Paraaortic lymph node (tissue), 1 donor: ENCODE data around the genes RNF135 and UTP6.

- PRO-cap: no peak
Observed at GRCh38 chr17:30415037-30415722, 36.5 kb downstream of the CPD start.

DNA sequence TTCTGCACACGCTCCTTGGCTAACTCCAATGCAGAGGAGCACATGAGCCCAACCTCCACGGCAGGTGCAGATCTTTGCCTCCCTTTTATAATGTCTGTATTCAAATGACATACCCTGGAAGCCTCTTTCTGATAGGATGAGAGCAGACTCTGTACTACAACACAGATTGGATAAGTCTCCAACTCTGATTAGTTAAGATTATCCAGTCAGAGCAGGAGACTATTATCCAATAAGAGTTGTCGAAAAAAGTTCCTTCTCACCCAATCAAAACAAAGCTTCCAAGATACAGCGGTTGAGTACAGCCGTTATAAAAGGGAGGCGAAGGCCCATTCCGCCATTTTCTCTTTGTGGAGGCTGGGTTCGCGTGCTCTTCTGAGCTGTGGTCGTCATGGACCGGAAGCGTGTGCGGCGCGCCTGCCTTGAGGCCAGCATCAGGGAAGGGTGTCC is 98.9 kb downstream of the GOSR1 start:
- PRO-cap: no peak

- PRO-cap: no peak
Observed at GRCh38 chr17:30600988-30601672, 123.9 kb downstream of the GOSR1 start.

GRCh38 chr17:30970805-30971663 is at the start of gene RNF135:
Gene RNF135 (plus strand): TSS chr17:30971039.
- PRO-cap: bidirectional peak, plus-strand start at chr17:30970989, minus-strand start at chr17:30970893

DNA sequence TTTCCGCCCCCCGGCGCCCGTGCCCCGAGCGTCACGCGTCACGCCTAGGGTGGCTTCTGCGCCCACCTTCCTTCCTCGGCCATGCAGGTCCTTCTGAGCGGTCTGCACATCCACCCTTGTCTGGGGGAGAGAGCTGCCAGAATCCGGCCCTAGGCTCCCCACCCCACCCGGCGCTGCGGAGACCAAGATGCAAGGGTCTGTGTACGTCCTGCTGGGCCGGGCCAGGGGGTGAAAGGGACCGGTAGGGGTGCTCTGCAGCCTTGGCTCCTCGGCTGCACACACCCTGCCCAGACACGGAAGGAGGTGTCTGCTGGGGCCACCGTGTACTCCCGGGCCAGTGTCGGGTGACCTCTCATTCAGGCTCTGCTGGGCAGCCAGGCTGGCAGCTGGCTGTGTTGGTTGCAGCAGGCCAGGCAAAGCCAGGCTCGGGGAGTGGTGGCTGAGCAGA is 745 bp downstream of the RAB11FIP4 start:
- PRO-cap: no peak

GRCh38 chr17:31457175-31458062 is 65.9 kb downstream of the RAB11FIP4 start:
- PRO-cap: no peak

DNA sequence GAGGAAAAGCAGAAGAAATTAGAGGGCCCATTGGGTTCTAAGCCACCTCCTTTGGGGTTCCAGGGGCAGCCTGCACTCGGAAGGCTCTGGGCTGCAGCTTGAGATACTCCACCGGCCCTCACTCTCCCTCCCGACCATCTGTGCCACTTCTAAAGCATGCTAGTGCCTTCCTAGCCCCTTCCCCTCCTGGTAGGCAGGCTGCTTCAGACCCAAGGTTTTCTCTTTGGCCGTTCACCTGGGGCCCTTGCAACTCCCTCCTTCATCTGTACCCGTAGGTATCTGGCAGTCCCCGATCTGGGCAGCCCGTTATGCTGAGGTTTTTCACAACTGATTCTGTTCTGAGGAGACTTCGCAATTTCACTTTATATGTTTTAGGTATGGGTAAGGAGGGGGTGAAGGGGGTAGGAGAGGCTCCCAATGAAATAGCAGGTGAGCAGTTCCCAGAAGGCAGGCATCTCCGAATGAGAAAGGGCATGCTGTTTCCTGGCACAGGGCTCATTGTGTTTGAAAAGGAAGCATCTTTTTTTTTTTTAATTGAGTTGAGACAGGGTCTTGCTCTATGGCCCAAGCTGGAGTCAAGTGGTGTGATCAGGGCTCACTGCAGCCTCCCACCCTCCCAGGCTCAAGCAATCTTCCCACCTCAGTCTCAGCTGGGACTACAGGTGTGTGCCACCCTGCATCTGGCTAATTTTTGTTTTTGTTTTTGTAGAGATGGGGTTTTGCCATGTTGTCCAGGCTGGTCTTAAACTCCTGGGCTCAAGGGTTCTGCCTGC is 98.7 kb downstream of the RAB11FIP4 start:
- PRO-cap: no peak

- PRO-cap: no peak
Observed at GRCh38 chr17:31499794-31500730, 108.6 kb downstream of the RAB11FIP4 start.

DNA sequence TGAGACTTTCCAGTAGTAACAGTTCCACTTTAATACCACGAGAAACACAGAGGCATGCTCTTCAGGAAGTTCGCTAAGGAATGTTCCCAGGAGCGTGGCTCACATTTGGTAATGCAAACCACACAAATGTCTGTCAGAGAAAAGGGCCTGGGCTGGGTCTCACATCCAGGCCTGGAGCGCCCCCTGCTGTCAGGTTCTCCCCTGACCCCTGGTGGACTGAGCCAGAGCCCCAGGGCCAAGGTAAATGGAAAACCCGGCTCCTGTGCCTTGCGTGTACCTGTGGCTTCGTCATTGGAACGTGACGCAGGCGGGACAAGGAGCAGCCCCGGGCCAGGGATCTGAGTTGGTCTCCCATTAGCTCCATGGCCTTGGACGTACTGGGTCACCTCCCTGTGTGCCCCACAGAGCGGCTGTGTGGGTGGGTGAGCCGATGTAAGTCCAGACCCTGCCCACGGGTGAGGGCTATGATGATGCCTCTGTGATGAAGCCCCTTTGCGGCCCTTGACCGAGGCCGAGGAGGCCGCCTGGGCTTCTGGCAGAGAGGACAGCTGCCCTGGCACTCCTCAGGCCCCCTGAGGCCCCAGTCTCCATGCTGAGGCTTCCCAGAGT is 134.0 kb downstream of the RAB11FIP4 start:
- PRO-cap: no peak

- PRO-cap: bidirectional peak, plus-strand start at chr17:31901978, minus-strand start at chr17:31901708
Observed at GRCh38 chr17:31901292-31902170, at the start of gene UTP6. Gene UTP6 (minus strand): TSS chr17:31901708.

GRCh38 chr17:32358300-32358924 is 8.5 kb downstream of the ZNF207 start:
- PRO-cap: no peak

DNA sequence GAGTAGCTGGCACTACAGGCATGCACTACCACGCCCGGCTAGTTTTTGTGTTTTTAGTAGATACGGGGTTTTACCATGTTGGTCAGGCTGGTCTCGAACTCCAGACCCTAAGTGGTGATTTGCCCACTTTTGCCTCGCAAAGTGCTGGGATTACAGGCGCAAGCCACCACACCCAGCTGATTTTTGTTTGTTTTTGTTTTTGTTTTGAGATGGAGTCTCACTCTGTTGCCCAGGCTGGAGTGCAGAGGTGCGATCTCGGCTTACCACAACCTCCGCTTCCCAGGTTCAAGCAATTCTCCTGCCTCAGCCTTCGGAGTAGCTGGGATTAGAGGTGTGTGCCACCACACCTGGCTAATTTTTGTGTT is 8.9 kb downstream of the ZNF207 start:
- PRO-cap: no peak

- PRO-cap: no peak
Observed at GRCh38 chr17:32487192-32487343, 275 bp downstream of the CDK5R1 start.

DNA sequence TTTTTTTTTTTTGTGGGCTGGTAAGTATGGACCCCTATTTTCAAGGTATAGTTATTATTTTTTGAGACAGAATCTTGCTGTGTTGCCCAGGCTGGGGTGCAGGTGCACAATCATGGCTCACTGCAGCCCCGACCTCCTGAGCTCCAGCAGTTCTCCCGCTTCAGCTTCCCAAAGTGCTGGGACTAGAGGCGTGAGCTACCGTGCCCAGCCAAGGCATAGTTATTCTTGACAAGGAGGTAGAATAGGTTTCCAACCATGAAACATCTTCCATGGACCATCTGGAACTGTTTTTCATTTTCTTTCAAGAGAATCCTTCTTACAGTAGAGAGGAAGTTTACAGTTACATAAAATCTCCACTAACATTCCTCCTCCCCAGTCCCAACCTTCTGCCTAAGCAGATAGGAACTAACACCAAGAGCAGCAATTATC is 39.8 kb downstream of the CDK5R1 start:
- PRO-cap: no peak

- PRO-cap: no peak
Observed at GRCh38 chr17:32559285-32559842, 72.6 kb downstream of the CDK5R1 start.

DNA sequence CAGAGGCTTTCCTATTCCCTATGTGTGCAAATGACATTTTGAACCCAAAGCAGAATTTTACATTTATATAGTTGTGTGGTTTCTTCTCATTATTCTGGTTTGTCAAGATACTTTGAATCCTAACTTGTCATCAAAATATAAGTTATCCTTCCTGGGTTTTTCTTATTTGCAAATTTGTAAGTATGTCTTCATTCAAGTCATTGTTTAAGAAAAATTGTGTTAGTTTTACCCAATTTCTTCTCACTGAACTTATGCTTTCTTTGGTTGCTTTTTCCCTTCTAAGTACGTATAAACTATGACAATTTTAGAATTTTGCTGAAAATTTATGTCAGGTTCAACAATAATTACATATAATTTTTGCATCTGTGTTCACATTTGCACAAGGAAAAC is 99.6 kb downstream of the CDK5R1 start:
- PRO-cap: no peak

DNA sequence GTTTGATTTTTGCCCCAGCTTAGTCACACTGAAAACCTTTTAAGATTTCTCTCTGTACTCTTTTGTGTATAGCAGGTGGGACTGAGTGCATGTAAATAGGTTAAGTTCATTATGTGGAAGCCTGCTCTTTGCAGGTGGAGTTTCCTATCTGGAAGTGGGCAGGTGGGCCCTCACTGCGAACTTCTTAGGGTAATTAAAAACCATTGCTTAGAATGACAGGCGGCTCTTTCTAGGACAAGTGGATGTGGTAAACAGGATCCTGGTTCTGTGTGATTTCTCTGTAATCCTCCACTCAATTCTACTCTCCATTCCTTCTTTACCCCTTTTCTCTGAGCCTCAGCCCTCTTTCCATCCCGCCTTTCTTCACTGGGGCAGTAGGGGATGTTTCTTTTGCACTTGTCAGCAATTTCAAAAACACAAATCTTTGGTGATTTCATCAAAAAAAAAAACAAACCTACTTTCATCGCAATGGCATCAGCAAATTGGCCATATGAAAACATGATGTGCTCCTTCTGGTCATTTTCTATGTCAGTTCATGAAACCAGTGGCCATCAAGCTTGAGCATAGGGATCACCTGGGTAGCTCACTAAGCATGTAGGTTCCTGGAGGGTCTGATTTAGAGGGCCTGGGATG is 104.5 kb downstream of the CDK5R1 start:
- PRO-cap: no peak

DNA sequence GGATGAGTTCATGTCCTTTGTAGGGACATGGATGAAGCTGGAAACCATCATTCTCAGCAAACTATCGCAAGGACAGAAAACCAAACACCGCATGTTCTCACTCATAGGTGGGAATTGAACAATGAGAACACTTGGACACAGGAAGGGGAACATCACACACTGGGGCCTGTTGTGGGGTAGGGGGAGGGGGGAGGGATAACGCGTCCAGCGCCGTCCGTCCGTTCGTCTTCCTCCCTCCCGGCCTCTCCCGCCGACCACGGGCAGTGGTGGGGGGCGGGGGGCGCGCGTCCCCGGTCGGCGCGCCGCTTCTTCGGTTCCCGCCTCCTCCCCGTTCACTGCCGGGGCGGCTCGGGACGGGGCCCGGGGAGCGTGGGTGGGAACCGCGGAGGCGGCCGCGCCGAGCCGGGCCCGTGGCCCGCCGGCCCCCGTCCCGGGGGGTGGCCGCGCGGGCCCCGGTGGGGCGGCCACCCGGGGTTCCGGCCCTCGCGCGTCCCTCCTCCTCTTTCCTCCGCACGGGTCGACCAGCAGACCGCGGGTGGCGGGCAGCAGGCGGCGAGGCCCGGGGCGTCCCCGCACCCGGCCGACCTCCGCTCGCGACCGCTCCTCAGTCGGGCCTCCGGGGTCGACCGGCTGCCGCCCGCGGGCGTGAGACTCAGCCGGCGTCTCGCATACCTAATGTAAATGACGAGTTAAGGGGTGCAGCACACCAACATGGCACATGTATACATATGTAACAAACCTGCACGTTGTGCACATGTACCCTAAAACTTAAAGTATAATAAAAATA is 54.5 kb downstream of the MYO1D start:
- PRO-cap: bidirectional peak, plus-strand start at position 527 of the sequence, minus-strand start at position 439 of the sequence

DNA sequence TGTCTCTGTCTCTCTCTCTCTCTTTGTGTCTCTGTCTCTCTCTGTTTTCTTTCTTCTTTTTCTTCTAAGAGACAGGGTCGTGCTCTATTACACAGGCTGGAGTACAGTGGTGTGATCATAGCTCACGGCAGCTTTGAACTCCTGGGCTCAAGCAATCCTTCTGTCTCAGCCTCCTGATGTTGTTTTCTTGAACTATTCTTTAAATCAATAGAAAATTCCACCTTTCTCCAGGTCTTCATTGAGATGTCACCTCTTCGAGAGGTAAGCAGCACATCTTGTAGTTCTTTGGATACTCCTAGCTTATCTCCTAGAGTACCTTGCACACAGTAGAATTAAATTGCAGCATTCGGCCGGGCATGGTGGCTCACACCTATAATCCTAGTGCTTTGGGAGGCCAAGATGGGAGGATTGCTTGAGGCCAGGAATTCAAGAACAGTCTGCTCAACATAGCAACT is 2.6 kb downstream of the MYO1D start:
- PRO-cap: no peak

GRCh38 chr17:32912238-32913042 is 15.5 kb upstream of the TMEM98 start:
- PRO-cap: unidirectional peak, minus-strand start at chr17:32912443